ENCODE results near the gene AFTPH.

GRCh38 chr2:63734359-63735009, 107.2 kb upstream of the UGP2 start:
- RRBS: no CpG with 5 or more reads among the region's 2 CpGs

- RRBS: no CpG with 5 or more reads among the region's 9 CpGs
Observed at GRCh38 chr2:63994192-63994817, 24.9 kb downstream of the VPS54 start.

DNA sequence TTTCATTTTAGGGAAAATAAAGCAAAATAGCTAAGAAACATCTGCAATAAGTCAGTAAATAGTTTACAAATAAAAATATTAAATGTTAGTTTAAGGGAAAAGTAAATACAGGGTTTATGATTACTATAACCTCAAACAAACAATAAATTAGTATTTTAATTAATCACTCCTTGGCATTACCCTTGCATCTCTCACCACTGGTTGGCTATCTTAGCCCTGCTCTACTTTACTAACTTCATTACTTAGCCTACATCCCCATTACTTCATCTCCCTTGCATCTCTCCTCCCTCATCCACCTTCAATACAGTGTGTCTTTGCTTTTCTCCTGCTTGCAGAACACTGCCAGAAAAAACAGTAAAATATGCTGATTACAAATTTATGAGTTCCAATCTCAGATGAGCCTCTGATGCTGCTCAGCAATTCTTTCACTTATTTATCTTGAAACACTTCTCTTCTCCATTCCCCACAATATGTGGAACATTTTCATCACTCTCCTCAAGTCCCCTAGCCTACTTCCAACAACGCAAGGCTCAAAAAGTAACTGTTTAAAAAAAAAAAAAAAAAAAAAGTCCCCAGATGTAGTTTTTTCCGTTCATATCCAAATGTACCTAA, 7.2 kb downstream of the VPS54 start:
- RRBS: no CpG with 5 or more reads among the region's 2 CpGs

- RRBS: no CpG with 5 or more reads among the region's 8 CpGs
Observed at GRCh38 chr2:64017609-64018101, 1.6 kb downstream of the VPS54 start.

DNA sequence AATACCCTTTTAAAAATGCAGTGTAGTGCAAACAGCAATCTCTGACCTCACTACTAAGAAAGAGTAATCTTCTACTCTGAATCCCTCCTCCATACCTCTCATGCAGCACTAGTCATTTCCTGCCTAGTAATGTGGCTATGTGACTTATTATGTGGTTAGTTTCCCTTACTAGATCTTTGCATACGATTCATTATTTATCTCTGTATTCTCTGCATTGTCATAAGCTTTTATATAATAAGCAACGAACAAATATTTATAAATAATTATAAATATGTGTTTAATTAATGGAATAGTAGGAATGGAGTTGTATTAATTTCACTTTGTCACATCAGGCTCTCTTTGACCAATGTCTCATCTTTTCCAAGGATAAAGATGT, 17.2 kb upstream of the VPS54 start:
- RRBS: no CpG with 5 or more reads among the region's 2 CpGs

DNA sequence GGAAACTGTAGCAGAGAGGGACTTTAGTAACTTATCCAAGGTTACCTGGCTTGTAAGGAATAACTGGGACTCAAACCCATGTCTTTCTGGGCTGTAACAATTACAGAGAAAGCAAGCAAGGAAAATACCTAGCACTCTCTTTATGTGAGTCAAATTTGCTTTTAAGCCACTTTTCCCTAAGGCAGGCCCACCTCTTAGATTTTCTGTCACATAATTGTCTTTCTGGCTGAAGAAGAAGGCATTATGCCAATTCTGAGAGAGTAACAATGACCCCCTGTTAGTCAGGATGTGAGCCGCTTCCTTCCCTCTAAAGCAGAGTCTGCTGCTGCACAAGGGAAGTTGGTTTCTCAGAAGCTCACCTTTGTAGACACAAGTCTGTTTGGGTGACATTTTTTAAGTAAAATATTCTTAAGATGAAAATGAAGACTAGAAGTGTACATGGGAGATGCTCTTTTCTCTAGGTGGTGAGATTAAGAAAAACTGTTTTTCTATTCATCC, 33.2 kb upstream of the VPS54 start:
- RRBS: no CpG with 5 or more reads among the region's 1 CpG

DNA sequence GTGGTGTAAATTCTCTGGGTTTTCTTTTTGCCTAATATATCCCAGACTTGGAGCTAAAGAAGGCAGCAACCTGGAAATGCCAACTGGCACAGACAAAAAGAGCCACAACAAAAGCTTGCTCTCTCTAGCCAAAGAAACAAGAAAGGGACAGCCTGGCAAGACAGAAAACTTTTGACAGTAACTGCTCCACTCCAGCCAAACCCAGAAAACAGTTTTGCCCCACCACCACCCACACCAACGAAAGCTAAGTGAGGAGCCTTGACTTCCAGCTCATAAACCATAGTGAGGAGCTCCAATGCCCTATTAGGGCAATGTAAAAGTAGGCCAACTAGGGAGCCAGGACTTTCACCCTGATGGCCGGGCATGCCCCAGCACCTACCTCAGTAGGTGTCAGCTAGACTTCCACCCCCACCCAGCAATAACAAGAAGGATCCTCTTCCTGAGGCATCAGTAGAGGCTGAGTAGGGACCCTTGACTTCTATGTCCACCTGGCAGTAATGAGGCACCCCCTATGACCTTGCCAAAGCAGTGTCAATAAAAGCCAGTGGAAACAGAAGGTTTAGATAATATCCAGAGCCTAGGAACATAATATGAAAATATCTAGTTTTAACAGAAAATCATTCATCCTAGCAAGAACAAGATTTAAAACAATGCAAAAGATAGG, 35.4 kb downstream of the PELI1 start:
- RRBS: no CpG with 5 or more reads among the region's 2 CpGs

- RRBS: no CpG with 5 or more reads among the region's 2 CpGs
Observed at GRCh38 chr2:64138642-64139270, 5.5 kb downstream of the PELI1 start.

DNA sequence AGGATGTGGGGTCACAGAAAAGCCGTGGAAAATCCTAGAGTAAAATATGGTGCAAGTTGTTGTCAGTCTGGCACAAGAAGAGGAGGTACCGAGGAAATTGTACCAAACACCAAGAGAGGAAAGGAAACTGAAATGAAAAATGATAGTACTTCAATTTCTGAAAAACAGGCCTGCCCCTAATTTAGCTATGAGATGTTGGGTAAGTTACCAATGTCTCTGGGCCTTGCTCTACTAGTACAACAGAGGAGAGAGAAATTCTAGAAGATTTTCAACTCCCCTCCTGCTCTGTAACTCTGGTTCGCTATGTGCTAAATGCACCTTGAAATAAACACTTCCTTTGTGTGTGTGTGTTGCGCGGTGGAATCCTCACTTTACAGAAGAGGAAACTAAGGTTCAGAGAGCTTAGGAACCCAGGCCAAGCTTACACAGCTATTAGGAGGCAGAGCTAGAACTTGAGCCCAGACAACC, 78.9 kb upstream of the PELI1 start:
- RRBS: no CpG with 5 or more reads among the region's 5 CpGs

DNA sequence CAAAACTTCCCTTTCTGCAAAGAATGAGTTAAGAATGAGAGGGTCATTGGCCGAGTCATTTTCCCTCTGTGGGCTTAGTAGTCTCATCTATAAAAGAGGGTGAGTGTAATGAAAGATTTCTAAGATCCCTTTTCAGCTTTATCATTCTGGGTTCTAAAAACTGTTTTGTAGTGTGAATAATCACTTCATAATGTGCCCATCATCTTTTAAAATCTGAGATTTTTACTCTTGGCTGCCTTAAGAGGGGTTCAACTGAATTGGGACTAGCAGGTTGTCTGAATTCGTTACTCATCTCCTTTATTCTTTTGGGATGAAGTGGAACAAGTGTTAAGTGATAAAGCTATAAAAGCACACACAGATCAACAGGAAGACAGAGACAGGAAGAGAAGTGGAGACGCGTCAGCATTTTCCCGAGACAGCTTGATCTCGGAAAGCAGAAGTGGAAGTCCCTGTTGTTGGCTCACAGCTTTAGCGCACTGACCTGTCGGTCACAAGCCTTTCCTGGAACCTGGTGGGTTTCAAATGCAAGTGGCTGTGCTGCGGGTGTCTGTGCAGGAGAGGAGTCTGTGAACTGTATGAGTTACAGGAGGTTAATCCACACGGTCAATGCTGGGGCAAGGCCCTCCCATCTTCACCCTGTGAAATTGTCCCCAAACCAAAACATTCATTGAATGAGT, 116.5 kb upstream of the PELI1 start:
- RRBS: no CpG with 5 or more reads among the region's 10 CpGs

DNA sequence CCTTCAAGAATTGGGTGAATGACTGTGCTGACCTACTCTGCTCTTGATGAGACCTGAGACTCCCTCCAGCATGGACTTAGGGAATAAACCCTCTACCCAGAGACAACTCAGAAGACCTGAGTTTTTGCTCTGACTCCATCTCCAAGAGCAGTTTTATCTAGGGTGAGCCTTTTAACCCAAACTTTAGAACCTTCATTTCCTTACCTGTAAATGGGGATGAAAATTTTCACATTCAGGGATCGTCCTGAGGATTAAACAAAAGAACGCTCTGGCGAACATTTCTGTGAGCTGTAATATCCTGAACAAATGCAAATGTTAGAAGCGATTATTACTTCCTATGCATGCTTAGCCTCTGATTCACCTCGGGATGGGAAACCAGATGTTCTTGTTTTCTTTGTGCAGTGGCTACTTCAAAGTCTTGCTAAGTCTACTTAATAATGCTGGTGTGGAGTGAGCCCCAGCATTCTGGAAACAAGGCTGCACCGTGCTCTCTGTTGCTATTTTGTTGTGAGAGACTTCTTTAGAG, 119.0 kb upstream of the PELI1 start:
- RRBS: no CpG with 5 or more reads among the region's 6 CpGs

DNA sequence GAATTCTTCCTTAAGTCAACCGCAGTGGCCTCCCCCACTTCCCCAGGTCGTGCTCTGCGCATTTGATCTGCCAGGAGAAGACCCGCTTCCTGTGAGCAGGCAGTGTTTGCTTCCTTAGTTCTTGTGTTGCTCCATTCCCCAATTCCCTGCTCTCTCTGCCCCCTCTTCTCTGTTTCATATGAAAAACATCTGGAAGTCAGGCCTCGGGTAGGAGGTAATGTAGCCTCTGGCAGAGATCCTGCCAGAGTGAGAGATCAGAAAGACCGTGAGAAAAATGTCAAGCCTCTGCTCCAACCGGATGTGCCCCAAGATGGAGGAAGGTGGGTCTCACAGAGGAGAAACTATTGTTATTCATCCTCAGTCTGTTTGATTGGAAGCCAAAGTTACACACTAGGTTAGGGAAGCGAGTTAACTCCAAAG, 144.3 kb upstream of the PELI1 start:
- RRBS: no CpG with 5 or more reads among the region's 8 CpGs

GRCh38 chr2:64331209-64331702, 122.7 kb upstream of the LGALSL start:
- RRBS: no CpG with 5 or more reads among the region's 5 CpGs

- RRBS: no CpG with 5 or more reads among the region's 7 CpGs
Observed at GRCh38 chr2:64331978-64332550, 121.9 kb upstream of the LGALSL start.

- RRBS: no CpG with 5 or more reads among the region's 11 CpGs
Observed at GRCh38 chr2:64404791-64405247, 49.1 kb upstream of the LGALSL start.

GRCh38 chr2:64454784-64455225, 843 bp downstream of the LGALSL start:
- RRBS: 19% methylated on average over 8 of the region's 36 CpGs

- RRBS: no CpG with 5 or more reads among the region's 1 CpG
Observed at GRCh38 chr2:64458612-64459231, 4.8 kb downstream of the LGALSL start.

DNA sequence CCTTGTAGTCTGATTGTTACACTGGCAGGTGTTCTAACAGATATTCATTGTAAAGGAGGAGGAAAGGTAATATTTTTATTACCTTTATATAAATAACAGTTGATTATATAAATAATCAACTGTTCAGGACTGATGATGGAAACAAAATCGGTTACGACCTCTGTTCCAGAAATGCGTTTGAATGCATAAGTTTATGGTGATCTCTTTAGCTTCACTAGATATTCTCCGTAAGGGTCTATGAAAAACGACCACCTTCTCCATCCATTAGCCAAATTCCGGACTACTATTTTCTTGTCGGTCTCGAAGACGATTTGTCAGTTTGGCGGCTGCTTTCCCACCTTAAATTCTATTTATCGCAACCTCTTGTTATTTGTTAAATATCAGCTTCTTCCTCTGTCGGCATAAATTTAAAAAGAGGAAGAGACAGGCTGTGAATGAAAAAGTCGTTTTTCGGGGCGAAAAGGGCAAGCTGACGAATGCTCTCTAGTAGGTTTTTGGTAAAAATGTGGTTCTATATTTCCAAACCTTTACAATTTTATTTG, 610 bp upstream of the AFTPH start:
- RRBS: no CpG with 5 or more reads among the region's 16 CpGs

- RRBS: 2% methylated on average over 19 of the region's 42 CpGs
Observed at GRCh38 chr2:64524223-64524647, at the start of gene AFTPH. Gene AFTPH, plus strand, starts transcription at chr2:64524328.

Data from pericardium (tissue), 1 donor.